ENCODE measurements around a stretch of chr5.

DNA sequence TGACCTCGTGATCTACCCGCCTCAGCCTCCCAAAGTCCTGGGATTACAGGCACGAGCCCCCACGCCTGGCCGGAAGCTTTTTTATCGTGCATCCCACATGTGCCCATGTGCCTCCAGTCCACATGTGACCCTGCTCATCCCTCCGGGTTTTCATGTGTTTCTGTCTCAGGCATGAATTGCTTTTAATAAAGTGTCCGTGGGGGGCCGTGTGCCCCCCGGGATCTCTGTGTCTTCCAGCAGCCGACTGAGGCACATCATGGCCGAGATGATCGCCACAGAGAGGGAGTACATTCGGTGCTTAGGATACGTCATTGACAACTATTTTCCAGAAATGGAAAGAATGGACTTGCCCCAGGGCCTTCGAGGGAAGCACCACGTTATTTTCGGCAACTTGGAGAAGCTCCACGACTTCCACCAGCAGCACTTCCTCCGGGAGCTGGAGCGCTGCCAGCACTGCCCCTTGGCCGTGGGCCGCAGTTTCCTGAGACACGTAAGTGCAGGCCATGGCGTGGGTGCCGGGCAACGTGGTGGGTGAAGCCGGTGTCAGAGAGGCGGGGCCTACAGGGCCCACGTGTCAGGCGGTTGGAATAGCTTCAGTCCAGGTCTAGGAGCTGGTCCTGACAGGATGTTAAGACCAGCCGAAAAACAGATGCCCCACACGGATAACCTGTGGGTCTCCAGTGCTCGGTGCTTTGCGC is 22.0 kb upstream of the LRRC14B start:
- PRO-cap: no peak

GRCh38 chr5:187884-189135 is 3.0 kb upstream of the LRRC14B start:
- PRO-cap: no peak

- PRO-cap: no peak
Measured at GRCh38 chr5:269303-270545, 1.7 kb upstream of the PDCD6 start.

DNA sequence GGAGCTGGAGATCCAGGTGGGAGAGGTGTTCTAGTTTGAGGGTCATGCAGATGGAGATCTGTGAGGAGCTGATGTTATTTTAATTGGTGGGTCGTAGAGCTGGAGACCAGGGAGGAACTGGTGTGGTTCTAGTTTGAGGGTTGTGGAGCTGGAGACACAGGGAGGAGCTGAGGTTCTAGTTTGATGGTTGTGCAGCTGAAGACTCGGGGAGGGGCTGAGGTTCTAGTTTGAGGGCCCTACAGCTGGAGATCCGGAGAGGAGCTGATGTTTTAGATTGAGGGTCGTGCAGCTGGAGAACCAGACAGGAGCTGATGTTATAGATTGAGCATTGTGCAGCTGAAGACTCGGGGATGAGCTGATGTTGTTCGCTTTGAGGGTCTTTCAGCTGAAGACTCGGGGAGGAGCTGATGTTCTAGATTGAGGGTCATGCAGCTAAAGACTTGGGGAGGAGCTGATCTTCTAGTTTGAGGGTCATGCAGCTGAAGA is 10.1 kb downstream of the PDCD6 start:
- PRO-cap: no peak

GRCh38 chr5:322389-323029 is 995 bp downstream of the AHRR start:
- PRO-cap: no peak

GRCh38 chr5:415159-416269 is 27.5 kb upstream of the EXOC3 start:
- PRO-cap: no peak

- PRO-cap: no peak
Measured at GRCh38 chr5:424280-424961, 18.6 kb upstream of the EXOC3 start.

GRCh38 chr5:448088-448915 is 5.3 kb downstream of the EXOC3 start:
- PRO-cap: no peak

- PRO-cap: no peak
Measured at GRCh38 chr5:482456-482881, 39.5 kb downstream of the EXOC3 start.

- PRO-cap: no peak
Measured at GRCh38 chr5:514601-515678, 9.3 kb downstream of the SLC9A3 start.

GRCh38 chr5:518653-519267 is 5.5 kb downstream of the SLC9A3 start:
- PRO-cap: no peak

GRCh38 chr5:523988-524317 is 296 bp downstream of the SLC9A3 start:
- PRO-cap: no peak

- PRO-cap: no peak
Measured at GRCh38 chr5:642584-643130, 30.5 kb downstream of the CEP72 start.

DNA sequence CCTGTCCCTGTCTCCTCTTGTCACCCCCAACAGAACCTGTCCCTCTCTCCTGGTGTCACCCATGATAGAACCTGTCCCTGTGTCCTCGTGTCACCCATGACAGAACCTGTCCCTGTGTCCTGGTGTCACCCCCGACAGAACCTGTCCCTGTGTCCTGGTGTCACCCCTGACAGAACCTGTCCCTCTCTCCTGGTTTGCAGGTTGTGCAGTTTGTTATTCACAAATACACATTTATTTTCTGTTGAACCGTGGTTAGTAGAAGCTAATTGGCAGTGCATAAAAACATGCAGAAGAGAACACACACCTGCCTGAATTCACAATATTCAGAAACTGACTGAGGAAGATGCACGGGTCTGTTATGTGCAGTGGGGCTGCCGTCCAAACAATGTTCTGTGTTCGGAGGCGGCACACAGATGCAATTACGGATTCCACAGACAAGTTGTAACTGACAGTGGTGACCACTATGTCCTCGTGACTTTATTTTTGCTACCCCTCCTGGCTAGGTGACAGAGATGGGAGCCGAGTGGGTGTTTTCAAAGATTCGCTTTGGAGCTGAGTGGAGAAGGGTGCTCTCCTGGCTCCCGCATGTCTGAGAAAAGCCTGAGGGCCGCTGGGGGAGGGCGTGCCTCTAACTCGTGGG is 31.7 kb downstream of the TPPP start:
- PRO-cap: no peak

- PRO-cap: no peak
Measured at GRCh38 chr5:785334-785744, 810 bp upstream of the ZDHHC11B start.

DNA sequence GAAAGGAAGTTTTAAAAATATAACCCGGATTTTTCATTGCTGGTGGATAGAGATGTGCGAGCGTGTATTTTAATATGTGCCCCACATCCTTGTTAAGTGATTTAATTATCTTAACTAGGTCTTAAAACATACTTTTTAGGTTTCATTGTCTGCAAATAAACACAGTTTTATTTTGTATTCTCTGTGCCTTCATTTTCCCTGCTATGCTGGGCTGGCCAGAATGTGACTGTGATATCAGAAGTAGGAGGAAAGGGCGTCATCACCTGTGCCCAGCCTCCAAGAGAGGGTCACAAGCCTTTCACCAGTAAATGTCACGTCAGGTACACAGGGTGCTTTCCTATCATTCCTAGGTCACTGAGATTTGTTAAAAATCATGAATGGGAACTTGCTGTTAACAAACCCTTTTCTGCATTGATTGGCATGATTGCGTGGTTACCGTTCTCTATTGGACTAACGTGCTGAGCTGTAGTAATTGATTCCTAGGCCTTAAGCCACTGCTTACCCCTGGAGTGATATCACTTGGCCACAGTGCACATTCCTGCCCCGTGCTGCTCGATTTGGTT is 14.9 kb downstream of the ZDHHC11 start:
- PRO-cap: no peak

DNA sequence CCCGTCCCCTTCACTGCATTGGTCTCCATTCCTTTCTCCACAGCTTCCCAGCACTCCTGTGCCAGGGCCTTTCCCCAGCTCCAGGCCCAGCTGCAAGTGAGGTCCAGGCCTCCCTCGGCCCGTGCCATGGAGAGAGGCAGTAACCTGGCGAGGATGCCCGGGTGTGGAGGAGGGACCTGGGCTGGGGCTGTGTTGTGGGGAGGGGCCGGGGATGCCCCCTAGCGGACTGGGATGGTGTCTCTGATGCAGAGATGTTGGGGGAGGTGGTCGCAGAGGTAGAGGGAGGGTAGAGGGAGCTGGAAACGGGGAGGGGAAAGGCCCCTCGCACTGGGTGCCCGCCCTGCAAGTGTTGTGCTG is 26.2 kb upstream of the NKD2 start:
- PRO-cap: no peak

- PRO-cap: no peak
Measured at GRCh38 chr5:1045030-1045899, 36.7 kb downstream of the NKD2 start.

DNA sequence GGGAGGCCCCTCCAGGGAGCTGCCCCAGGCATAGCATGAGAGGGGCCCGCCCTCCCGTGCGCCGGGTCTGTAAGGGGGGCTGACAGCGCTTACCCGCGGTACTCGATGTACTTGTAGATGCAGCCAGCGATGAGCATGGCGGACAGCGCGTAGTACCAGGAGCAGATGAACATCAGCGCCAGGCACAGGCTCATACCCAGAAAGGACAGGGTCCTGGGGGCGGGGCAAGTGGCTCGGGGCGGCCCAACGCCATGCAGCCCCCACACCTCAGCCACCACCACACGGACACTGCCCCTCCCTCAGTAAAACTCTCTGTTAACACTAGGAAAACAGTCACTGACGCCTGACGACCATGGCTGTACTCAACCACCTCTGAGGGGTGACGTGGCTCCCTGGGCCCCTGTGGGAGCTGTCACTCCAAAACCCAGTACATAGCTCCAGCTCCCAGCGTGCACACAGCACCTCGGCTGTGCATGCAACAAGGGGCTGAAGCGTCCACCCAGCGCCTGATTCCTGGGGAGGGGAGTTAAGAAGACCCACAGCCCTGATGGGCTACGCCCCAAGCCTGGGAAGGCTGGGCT is 36.5 kb downstream of the SLC12A7 start:
- PRO-cap: no peak

- PRO-cap: no peak
Measured at GRCh38 chr5:1090581-1090874, 21.3 kb downstream of the SLC12A7 start.

Data from bronchus (tissue), 1 donor.